Pulmonary artery (tissue), 1 donor: ENCODE results near the gene KERA.

DNA sequence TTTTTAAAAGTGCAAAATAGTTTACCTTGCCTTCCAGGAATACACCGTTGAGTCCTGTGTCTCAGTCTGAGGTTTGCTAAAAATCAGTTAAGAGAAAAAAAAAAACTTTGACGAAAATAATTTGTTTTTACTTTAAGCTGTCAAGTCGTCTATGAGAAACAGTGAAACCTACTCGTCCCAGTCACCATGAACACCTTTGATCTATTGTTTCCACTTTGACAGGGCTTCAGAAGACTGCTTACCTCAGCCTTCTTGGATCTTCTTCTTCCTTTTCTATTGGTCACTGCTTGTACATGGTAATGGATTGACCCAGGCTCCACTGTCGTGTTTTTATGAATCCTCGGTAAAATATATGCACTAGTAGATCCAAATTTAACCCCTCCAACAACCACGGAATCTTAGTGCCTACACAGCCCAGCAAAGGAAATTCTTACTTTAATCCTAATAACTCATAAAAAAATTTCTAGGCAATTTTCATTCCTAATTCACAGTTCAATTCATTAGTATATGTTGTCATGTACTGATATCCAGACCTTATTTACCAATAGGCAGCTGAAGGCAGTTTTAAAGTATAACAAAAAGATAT lies at the start of gene KERA:
Gene KERA (minus strand): TSS at position 306 of the 586 bp plus-strand sequence.
- PRO-cap, result no peak

DNA sequence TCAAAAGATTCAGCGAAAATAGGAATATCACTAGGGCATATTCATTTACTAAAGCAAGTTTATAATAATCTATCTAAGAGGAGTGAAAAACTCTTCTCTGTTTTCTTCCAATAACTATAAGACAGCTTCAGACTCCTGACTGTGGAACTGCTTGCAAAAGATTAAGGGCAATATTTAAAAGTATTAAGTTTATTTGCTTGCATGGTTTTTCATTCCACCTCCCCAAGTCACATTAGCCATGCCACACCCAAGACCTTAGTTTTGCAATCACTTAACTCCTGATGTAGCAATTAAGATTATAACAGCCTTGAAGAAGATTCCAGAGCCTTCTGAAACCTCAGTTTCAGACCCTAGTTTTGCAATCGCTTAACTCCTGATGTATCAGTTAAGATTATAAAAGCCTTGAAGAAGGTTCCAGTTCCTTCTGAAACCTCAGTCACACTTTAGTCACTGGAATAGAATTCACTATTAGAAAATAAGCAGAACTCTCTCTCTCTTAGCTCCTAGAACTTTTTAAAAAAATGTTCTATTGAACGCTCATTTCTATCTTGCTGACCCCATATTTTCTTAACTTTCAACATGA lies 42.7 kb upstream of the DCN start:
- PRO-cap, result unidirectional peak, minus-strand start at position 163 of the sequence

DNA sequence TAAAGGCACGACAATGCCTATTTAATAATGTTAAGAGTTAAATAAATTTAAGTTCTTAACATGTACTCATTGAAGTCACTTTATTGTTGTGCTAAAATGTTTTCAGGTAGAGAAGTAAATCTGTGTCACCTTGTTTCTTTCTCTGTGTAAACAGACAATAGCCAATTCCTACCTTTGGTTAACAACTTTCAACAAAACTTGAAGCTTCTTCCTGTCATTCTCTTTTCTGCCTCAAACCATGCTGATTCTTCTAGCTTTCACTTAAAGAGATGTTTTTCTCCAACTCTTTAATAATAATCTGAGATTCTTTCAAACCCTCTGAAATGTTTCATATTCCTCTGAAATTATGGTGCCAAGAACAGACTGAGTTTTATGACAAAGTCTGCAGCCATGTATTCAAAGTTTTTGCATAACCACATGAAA lies 59.0 kb upstream of the DCN start:
- PRO-cap, result no peak

GRCh38 chr12:91663286-91663737 lies 480.7 kb upstream of the DCN start:
- PRO-cap, result no peak

DNA sequence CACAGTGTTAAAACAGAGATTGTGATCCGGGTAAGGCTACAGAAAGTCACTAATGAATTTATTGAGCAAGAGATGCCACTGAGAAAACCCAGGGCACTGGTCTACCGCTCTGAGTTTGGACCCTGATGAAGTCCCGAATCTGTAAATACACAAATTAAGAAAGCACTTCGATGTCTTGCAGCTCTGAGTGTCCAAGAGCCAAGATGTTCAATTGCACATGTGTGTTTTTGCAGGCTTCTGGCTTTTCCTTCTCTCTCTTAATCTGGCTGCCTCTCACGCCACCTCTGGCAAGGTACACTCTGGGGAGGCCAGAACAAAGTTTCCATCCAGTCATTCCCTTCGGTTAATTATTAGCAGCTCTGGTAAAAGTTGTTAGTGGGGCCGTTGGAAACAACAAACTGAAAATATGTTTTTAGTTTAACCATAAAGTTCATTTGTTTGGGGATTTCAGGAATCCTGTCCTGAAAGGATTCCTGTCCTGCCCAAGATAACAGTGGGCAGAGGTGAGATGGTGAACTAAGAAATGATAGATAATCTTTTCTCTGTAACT lies 75.4 kb downstream of the BTG1 start:
- PRO-cap, result no peak

DNA sequence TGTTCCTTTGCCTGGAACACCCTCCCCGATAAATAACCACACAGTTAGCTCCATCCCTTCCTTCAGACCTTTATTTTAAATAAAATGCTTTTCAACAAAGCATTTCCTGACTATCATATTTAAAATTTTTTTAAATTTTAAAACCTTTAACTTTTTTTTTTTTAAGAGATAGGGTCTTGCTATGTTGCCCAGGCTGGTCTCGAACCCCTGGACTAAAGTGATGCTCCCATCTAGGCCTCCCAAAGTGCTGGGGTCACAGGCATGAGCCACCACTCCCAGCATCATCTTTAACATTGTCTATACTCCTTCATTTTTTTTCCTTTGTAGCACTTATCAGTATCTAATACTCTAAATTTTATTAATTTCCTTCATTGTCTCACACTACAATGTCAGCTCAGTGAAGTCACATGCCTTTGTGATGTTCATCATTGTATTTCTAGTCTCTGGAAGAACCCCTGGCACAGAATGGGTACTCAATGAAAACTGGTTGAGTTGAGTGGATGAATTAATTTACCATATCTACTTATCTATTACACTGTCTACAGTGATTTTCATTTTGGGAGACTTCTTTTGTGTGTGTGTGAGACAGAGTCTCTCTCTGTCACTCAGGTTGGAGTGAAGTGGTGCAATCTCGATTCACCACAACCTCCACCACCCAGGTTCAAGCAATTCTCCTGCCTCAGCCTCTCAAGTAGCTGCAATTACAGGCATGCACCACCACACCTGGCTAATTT lies 48.3 kb downstream of the BTG1 start:
- PRO-cap, result no peak

GRCh38 chr12:92139436-92140441 lies 5.9 kb downstream of the BTG1 start:
- PRO-cap, result no peak

DNA sequence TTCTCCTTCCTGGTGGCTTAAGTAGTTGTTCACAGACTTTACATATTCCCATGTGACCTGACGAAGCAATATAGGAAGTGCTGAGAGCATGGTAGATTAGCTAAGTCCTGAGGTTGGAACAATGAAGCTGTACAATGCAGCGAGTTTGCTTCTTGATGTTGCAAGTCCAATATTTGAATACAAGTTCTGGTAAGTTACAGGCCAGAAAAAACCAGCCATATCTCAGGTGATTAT lies 72.8 kb upstream of the BTG1 start:
- PRO-cap, result no peak

DNA sequence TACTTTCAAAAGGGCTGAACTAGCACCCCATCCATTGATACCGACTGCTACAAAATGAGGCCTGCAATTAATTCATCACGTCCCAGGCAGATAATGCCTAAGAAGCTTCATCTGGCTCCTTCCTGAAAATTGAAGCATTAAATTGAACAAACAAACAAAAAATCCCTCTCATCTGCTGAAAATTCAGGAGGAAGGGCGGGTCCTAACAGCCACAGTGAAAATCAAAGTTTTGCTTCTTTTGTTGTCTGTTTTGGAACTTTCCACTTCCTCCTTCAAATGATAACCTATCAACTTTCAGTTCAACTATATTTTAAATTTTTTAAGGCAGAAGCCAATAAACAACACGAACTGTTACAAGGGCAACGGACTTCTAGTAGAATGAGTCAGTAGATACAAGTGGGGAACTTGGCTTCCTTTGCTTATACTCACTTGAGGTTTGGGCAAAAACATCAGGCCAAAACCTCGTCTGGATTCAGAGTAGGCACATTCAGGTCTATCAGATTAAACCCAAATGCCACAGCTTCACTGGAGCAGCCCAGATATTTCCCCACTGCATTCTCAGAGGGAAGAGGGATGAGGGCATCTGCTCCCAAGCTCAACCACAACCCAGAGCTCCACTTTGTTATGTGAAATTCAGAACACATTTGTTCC lies 152.2 kb upstream of the BTG1 start:
- PRO-cap, result no peak

- PRO-cap, result no peak
Measured at GRCh38 chr12:92347874-92348394, 202.3 kb upstream of the BTG1 start.

DNA sequence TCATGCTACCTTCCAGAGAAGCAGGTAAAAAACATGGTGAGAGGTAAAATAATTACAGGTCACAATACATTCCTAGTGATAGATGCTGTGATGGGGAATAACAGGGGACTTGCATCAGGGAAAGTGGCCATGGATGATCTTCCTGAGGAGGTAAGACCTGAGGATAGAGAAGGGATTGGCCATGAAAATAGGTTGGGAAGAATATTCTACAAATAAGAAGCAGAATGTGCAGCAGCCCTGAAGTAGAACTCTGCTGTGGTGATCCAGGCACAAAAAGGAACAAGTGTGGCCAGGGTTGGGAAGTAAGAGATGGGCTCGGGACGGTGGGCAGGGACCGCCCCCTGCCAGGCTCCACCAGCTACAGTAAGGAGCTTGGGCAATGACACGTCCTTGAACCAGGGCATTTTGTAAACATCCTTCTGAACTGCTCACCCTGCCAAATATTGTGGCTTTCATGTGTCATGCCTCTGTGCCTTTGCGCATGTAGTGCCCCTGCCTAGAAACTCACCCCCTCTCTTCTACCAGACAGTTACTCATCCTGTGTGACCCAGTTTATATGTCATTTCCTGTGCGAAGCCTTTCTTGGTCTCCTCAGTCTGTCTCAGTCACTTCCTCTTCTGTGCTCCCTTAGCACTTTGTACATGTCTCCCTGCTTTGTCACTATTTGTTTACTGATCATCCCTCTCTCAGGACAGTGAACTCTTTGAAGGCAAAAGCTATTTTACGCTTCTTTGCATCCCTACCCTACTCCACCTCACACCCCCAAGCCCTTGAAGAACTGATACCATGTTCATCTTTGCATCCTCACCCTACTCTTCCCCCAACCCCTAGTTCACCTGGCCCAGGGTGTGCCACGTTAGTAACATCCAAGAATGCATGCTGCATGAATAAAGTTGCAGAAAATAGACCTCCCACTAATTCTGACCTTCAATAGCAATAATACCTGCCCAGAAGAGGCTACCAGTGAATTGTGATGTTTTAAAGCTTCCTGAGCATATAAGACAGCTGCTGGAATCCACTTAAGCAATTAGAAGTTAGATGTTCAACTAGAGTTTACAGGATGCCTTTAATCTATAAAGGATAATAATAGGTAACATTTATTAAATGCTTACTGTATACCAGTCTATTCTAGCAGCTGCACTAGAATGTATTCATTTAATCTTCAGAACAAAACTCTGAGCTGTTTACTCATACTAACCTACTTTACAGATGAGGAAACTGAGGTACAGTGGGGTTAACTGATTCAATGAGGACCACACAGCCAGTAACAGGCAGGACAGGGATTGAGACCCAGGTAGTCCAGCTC lies 108.8 kb upstream of the PLEKHG7 start:
- PRO-cap, result unidirectional peak, minus-strand start at position 277 of the sequence

- PRO-cap, result no peak
Measured at GRCh38 chr12:92852061-92852450, 77.0 kb downstream of the EEA1 start.

GRCh38 chr12:93061613-93062424 lies 132.7 kb upstream of the EEA1 start:
- PRO-cap, result no peak

DNA sequence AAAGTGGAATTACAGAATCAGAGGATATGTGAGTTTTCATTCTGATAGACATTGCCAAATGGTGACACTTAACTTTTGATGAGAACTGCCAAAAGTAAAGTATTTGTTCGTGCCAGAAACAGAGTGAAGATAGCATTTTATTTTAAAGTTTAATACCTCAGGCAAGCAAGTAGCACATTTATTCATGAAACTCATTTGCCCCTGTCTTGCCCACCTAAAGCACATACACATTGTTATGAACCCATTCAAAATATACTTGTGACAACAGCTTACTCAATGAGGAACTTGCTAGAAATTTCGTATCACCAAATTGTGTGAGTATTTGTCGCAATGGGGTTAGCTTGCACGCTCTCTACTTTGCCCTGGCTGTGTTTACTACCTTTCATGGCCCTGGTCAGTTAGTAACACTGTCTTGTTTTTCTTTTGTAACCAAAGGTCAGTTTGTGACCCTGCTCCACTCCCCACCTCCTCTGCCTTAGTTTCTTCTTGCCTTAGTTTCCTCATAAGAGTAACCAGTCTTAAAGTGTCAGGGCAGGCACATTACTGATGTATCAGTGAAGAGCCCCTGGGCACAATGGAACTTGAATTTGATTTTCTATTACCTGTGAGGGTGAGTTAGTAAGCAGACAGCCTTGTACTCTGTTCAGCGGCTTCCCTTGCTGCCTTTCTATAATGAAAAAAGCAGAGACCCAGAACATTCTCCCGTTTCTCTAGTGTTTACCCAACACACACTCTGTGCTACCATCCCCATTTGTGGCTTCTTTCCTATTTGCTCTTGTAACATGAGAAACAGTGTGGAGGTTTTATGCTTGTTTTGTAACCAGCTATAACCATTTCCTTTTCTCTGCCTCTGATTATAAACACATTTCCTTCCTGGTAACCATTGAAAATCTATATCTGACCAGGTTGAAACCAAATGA lies 205.9 kb upstream of the EEA1 start:
- PRO-cap, result no peak

DNA sequence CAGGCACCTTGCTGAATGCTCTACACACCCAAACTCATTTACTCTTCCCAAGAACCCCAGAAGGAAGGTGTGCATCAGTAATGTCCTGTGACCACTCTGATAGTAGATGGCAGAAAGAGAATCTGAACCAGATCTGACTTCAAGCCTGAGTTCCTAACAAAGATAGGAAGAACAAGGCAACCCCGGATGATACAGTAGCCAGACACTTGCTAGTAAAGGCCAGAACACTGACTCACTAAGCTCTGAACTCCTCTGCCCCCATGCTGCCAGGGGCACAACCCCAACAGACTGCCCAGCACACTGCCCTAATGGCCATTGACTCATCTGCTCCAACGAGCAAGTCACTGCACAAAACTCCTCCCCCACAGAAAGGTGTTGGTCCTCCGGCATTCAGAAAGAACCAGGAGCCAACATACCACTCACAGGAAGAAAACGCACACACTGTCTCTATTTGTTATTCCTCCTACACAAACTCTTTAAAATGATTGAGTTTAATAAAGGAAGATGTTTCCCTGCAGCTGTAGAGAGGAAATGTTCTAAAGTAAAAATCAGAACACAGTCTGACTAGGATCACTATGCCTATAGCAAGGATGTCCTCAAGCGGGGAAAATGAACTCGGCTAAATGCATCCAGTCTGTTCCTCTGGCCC lies 179.6 kb upstream of the NUDT4 start:
- PRO-cap, result no peak

DNA sequence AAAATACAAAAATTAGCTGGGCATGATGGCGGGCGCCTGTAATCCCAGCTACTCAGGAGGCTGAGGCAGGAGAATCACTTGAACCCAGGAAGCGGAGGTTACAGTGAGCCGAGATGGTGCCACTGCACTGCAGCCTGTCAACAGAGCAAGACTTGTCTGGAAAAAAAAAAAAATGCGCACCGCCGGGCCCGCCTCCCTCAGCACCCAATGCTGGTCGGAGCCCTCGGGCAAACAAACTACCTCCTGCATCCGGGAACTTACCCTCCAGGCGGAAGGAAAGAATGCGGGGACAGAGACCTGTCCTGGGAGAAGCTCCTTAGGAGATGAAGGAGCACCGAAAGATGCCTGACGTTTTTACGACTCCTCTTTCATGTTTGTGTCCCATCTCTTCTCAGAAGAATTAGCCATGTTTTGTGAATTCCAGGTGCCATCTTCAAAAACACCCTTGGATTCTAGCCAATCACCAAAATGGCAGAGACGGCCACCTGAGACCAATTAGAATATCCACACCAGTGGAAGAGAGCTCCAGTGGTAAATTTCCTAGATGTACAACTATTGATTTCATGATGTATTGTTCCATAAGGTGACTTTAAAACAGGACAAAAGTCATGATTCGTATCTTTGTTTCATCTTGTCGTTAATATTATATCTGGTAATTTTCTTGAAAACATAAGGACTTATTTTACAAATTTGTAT lies 62.5 kb upstream of the NUDT4 start:
- PRO-cap, result no peak

DNA sequence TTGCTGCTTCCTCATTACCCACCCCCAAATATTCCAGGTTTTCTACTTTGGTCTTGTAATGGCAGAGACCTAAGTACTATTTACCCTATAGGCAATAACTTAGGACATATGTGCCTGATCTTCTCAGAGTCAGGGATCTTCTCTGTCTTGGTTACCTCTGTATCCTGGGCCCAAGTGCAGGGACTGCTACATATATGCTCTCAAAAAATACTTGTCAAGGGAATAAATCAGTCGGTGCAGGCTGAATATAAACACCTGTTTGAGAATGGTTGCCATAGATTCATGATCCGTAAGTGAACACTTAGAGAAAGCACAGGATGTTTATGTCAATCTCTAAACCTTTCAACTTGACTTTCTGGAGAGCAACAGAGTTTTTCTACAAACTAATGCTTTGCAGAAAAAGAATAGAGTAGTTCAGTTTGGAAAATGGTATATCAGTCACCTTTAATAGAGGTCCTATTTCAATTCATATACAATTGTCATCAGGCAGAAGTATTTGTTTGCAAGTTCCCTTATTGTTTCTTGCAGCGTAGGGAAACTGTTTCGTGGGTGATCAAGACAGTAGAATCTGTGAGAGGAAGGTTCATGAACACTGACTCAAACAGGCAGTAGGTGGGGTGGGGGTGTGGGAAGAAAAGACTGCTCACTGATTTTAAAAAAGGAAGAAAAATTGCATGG lies 5.9 kb upstream of the UBE2N start:
- PRO-cap, result no peak

DNA sequence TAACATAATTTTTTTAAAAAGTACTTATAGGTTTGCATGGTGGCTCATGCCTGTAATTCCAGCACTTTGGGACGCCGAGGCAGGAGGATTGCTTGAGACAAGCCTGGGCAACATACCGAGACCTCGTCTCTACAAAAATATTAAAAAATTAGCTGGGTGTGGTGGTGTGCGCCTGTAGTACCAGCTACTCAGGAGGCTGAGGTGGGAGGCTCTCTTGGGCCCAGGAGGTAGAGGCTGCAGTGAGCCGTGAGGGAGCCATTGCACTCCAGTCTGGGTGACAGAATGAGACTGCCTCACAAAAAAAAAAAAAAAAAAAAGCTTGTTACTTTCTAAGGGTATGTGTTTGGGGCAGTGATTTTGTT lies 354 bp upstream of the MRPL42 start:
- PRO-cap, result no peak

DNA sequence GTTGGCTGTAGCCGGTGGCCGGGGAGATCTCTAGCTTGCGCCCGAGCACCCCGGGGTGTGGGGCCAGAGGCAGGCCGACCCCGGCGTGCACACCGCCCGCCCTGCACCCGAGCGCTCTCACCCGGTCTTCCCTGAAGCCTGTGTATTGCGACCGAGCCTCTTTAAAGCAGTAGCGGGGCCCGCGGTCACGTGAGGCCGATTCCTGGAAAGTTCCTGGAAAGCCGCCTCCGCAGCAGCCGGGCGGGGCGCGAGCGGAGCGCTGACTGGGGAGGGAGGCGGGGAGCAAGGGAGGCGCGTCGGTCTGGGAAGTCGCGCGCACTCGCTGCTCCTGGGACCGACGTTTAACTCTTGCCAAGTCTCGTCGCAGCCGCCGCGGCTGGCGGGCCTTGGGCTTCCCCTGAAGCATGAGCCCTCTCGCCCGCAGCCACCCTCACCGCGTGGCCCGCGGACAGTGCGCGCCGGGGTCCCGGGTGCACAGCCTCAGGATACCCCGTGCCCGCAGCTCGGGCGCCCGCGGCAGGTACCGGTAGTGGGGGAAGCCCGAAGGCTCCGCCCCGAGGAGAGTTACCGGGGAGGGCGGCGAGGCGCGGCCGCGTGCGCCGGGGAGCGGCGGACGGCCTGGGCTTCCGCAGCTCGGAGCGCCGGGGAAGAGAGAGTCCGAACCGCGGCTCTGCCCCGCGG lies 1.6 kb upstream of the SOCS2 start:
- PRO-cap, result bidirectional peak, plus-strand start at position 285 of the sequence, minus-strand start at position 133 of the sequence

DNA sequence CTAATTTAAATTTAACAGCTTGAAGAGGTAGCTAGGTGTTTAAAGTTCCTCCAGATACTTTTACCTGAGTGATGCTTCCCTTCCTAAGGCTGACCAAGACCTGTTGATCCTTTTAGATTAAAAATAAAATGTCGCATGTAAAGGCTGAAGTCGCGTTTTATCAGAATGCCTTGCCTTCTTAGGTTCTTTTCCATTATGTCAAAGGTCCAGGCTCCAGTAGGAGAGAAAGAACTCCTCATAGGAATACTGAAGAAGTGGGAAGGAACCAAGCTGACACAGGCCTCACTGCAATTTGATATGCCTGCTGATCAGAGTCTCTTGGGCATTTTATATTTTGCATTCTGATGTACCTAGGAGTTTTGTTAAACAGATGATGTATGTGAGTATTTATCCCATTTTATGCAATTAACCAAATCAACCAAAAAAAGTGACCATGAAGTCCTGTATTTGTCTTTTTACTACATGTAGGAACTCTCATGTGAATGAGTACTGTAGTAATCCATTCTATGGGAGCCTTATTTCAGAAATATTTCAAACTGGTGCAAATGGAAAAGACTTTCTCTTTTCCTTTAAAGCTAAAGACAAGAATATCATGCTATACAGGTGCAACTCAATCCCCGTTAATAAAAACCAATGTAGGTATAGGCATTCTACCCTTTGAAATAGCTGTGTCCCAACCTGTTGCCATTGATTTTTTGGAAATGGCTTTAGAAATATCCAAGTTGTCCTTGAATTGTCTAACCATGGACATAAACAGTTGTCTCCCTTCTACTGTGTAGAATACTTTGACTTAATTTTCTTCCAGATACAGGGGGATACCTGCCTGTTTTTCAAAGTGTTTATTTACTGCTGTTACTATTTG lies 3.1 kb downstream of the SOCS2 start:
- PRO-cap, result no peak